ENCODE measurements around the gene MIOX.

- CAGE, long polyA plus RNA = no peak
- RRBS = no CpG with 5 or more reads among the region's 78 CpGs
Measured at GRCh38 chr22:49970965-49971814, 10.6 kb downstream of the PIM3 start.

- CAGE, long polyA plus RNA = no peak
- RRBS = no CpG with 5 or more reads among the region's 13 CpGs
Measured at GRCh38 chr22:50118493-50119283, 28.9 kb downstream of the MOV10L1 start.

- CAGE, long polyA plus RNA = no peak
- RRBS = 90% methylated on average over 2 of the region's 37 CpGs
Measured at GRCh38 chr22:50199040-50200147, 1.4 kb upstream of the SELENOO start.

- CAGE, long polyA plus RNA = no peak
- RRBS = under 1% methylated on average over 29 of the region's 42 CpGs
Measured at GRCh38 chr22:50200659-50200930, 216 bp upstream of the SELENOO start.

- CAGE, long polyA plus RNA = no peak
- RRBS = 63% methylated on average over 5 of the region's 23 CpGs
Measured at GRCh38 chr22:50209129-50209841, 8.5 kb downstream of the SELENOO start.

DNA sequence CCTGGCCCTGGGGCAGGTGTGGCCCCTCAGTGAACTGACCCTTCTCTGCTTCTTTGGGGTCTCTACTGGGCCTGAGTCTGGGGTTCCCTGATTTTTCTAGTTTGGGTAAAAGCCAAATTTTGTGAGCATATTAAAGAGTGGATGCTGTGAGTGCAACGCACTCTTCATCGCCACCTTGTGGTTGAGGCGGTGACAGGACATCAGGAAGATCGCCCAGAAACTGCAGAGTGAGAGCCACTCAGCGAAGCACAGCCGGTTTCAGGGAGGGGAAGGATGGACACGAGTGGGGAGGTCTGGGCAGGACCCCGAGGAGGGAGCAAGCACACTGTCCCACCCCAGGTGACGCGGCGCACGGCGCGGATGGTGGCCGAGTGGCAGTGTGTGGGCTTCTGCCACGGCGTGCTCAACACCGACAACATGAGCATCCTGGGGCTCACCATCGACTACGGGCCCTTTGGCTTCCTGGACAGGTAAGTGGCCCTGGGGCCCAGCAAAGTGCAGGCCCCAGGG is 9.1 kb downstream of the SELENOO start:
- CAGE, long polyA plus RNA = no peak
- RRBS = no CpG with 5 or more reads among the region's 20 CpGs

DNA sequence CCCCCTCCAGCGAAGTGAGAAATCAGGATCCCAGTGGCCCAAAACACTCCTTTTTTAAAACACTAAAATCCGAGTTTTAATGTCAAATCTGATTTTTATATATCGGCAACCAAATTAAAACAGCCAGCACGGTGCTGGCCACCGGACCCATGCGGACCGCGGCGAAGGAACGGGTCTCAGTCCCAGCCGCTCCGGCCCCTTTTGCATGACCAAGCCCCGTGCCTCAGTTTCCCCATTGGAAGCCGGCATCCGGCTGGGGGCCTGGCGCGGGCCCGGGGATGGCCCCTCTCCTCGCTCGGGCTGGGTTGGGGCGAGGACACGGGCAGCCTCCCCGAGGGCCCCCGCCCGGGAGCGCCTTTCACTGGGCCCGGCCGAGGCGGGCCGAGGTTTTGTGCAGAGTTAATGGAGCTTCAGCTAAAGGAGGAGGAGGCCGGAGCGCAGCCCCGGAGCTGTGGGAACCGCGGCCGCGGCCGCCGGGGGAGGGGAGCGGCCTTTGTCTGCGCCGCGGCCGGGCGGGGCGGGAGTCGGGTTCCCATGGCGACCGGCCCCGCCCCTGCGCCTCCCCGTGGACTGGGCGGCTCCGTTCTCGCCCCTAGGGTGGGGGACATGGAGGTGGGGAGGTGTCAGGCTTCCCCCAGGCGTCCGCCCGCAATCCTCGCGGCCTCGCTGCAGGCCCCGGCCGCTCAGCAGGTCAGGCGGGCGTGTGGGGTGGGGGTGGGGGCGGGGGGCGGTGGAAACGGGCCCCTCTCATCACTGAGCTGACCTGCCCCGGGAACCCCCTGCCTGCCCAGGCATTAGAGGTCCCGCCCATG is 1.3 kb upstream of the MAPK11 start:
- CAGE, long polyA plus RNA = no peak
- RRBS = 3% methylated on average over 24 of the region's 70 CpGs

DNA sequence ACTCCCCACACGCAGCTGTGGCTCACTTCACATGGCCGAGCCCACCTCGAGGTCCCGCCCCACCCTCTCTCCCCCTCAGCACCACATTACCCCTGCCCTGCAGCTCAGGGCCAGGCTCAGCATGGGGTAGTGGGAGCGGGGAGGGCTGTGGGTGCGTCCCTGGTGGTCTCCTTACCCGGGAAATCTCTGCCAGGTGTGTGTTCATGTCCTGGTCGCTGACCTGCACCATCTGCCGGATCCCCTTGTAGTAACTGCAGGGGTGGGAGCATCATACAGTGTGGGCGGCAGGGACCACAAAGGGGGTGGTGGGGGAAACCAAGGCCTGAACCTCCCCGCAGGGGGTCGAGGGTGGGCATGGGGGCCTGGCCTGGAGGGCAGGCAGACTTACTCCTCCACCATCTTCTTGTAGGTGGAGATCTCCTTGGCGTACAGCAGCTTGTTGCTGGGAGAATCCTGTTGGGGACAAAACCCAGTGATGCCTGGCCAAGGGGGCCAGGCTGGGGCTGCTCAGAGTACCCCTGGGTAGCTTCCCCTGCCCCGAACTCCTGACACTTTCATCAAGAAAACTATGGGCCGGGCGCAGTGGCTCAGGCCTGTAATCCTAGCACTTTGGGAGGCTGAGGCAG is 6.4 kb upstream of the MAPK11 start:
- CAGE, long polyA plus RNA = no peak
- RRBS = 62% methylated on average over 3 of the region's 16 CpGs

DNA sequence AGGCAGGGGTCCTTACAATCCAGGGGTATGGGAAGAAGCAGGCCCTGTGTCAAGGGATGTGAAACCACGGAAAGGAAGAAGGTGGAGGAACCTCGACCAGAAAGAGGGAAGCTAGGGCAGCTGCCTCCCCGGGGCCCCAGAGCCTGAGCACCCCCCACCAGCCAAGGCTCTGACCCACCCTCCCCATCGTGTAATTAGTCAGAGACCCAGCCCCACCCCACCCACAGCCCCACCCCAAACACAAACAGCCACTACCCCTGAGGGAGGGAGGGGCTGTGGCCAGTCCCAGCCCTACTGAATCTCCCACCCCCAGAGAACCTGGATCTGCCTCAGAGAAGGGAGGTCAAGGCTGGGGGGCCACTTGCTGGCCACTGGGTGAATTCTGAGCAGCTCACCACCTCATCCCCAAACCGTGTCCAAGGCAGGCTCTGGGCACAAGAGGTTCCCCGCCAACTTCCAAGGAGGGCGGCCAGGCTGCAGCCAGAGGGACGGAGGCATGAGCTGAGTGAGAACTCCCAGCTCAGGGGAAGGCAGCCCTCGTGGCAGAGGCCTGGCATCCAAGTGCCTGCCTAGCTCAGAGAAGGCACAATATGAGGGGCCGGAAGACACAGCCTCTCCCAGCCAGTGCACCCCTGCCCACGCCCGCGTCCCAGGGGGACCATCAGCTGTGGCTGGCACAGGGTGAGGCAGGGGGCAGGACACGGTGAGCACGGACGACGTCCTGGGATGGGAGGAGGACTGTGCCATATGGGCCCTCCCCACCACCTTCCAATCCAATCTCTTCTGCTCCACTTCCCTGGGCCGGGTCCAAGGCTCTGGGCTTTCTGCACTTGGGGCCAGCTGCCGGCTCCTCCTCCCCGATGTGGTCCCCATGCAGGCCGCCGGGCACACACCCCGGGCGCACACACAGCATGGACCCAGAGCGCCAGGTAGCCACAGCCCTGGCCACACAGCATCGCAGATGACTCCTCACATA is 2.7 kb downstream of the PLXNB2 start:
- CAGE, long polyA plus RNA = no peak
- RRBS = 14% methylated on average over 1 of the region's 26 CpGs

- CAGE, long polyA plus RNA = no peak
- RRBS = no CpG with 5 or more reads among the region's 3 CpGs
Measured at GRCh38 chr22:50360385-50361167, 17.4 kb downstream of the PPP6R2 start.

DNA sequence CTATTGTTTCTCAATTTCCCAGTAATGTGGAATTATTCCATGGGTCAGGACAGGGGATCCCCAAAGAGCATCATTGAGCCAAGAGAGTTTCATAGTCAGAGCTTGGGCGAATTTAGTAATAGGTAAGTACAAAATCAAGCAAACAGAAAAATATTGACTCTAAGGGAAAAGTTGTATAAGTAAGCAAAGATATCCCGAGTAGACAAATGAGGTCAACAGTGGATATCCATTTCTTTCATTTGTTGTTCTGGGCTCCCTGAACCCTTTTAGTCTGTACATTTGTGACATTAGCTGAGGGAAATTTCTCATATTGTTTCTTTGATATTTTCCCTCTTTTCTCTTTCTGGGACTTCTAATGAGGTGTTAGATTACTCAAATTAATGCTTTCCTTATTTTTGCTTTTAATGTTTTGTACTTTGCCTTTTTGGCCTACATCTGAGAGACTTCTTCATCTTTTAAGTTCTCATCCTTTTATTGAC is 57.5 kb downstream of the PPP6R2 start:
- CAGE, long polyA plus RNA = no peak
- RRBS = no CpG with 5 or more reads among the region's 2 CpGs

- CAGE, long polyA plus RNA = no peak
- RRBS = no CpG with 5 or more reads among the region's 24 CpGs
Measured at GRCh38 chr22:50486555-50487348, at the start of gene MIOX. TSS of gene MIOX (plus strand) at chr22:50486859.

DNA sequence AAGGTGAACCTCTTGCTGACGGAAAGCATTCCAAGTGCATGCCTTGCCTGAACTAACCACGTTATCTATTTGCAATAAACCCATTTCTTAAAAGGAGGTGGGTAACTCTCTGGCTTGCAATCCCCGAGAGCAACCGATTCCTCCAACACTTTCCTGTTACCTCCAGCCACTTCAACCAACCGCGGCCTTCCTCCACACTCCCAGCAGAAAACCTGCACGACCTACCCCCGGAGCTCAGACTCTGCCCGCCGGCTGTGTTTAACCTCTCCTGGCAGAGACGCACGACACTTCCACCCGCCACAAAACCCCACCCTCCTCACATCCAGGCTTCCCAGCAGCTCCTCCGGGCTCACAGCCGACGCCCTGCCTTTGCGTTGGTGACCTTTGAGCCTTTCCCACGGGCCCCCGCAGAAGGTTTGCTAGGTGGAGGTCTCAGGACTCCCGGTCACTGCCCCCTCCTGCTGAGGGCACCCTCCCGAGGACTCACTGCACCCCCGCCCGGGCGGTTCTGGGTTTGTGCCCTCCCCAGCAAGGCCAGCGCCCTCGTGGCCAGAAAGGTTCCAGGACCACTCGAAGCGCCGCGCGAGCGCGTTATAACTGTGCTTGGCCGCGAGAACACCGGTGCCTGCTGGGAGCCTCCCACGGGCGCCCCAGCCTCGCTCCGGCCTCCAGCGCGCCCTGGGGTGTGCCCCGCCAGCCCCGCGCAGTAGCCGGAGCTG is 554 bp downstream of the SCO2 start:
- CAGE, long polyA plus RNA = no peak
- RRBS = 2% methylated on average over 27 of the region's 46 CpGs

- CAGE, long polyA plus RNA = start-site peak on the minus strand at chr22:50526426-50526445, 18 and 16 reads in 2 replicates
- RRBS = under 1% methylated on average over 40 of the region's 98 CpGs
Measured at GRCh38 chr22:50525914-50526761, 740 bp upstream of the SCO2 start.

GRCh38 chr22:50531400-50532065 is 765 bp downstream of the ODF3B start:
- CAGE, long polyA plus RNA = no peak
- RRBS = 5% methylated on average over 30 of the region's 65 CpGs

DNA sequence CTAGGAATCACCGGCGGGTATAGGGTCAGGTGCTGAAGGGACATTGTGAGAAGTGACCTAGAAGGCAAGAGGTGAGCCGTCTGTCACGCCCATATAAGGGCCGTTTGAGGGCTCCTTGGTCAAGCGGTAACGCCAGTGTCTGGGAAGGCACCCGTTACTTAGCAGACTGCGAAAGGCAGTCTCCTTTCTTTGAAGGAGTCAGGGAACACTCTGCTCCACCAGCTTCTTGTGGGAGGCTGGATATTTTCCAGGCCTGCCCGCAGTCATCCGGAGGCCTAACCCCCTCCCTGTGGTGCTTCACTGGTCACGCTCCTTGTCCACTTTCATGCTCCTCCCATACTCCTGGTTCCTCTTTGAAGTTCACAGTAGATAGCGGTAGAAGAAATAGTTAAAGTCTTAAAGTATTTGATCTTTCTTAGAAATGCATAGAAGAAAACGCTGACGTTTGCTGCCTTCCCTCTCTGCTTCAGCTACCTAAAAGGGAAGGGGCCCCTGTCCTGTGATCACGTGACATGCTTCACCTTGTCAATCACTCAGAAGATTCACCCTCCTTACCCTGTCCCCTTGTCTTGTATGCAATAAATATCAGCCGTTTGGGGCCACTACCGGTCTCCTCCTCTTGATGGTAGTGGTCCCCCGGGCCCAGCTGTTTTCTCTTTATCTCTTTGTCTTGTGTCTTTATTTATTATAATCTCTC is 1.9 kb upstream of the ODF3B start:
- CAGE, long polyA plus RNA = no peak
- RRBS = no CpG with 5 or more reads among the region's 19 CpGs

DNA sequence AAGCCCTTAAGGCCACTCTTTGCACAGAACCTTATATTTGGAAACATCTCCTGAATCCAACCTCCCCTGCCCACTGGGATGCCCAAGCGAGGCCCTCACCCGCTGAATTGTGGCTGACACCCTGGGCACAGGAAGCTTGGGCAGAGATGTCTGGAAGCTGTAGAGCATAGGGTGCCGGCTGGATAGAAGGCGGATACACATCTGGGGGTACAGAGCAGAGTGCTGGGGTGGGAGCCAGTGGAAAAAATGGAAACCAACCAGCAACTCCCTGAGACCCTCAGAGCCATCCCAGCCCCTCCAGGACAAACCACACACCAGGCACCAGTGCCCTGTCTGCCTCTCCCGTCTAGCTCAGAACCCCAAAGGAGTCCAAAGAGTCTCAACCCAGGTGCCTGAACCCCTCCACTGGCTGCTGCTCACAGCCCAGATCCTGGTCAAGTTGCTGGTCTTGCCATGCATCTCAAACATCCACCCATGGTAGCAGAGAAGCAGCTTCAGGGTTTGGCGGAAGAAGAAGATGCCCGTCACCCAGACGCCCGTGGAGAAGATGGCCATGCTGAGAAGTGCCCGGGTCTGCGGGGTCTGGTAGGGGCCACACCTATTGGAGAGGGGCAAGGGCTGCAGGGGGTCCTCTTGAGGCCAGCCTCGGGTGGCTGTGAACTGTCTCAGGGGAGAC is 1.7 kb downstream of the CPT1B start:
- CAGE, long polyA plus RNA = no peak
- RRBS = no CpG with 5 or more reads among the region's 12 CpGs

GRCh38 chr22:50700796-50701384 is 37.1 kb upstream of the ACR start:
- CAGE, long polyA plus RNA = no peak
- RRBS = 93% methylated on average over 6 of the region's 15 CpGs

Data from BJ (cell line).